NB4 (cell line): Measurements from ENCODE around the gene PPP2R2B.

DNA sequence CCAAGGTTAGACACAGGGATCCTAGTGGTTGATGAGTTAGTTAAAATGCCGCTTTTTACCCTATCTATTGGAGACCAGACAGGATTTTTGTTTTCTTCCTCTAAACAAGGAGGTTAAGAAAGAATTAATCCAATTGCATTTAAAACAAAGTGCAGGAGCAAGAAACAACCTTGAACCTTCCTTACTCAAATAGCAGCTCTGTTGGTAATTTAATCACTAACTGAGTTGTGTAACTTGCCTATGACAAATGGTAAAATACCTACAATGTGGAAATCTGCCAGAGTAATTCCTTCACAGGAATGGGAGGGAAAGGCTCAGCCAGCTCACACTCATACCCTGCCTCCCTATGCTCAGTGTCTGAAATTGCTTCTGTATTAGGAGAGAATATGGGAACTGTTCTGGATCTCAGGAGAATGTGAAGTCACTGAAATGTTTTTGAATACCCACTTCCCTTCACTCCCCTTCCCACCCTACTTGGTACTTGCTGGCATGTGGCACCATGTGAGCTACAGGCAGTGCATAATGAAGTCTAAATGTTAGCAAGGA lies 103.7 kb upstream of the NR3C1 start:
- RRBS: no CpG with 5 or more reads among the region's 1 CpG

GRCh38 chr5:143682043-143682732 lies 129.8 kb upstream of the HMHB1 start:
- RRBS: no CpG with 5 or more reads among the region's 2 CpGs

GRCh38 chr5:145834644-145834999 lies 520 bp downstream of the PRELID2 start:
- RRBS: 58% methylated on average over 6 of the region's 12 CpGs

GRCh38 chr5:145940936-145941597 lies 4.7 kb downstream of the SH3RF2 start:
- RRBS: no CpG with 5 or more reads among the region's 2 CpGs

DNA sequence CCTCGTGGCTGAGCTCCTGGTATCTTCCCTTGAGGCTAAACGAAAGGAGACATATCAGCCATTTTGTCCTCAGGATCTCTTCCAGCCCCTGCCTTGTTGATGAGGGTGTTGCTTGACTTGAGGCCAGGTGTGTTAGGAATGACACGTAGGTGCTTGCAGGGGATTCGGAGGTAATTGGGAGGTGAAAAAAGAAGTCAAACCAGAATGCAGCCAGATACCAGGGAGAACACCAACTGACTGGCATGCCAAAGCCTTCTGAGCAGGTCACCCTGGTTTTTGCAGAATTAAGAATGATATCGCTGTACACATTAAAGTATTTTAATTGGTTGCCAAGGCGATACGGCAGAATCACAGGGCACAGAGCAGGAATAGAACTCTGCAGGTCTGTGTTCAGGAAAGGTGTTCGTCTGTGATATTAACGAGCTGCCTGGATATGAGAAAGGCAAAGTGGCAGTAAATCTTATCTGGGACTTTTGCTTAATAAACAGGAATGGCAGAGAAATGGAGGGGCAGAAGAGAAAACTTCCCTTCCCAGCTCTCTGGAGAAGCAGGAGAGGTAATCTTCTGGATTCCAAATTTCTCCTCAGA lies 12.7 kb downstream of the SH3RF2 start:
- RRBS: no CpG with 5 or more reads among the region's 9 CpGs

DNA sequence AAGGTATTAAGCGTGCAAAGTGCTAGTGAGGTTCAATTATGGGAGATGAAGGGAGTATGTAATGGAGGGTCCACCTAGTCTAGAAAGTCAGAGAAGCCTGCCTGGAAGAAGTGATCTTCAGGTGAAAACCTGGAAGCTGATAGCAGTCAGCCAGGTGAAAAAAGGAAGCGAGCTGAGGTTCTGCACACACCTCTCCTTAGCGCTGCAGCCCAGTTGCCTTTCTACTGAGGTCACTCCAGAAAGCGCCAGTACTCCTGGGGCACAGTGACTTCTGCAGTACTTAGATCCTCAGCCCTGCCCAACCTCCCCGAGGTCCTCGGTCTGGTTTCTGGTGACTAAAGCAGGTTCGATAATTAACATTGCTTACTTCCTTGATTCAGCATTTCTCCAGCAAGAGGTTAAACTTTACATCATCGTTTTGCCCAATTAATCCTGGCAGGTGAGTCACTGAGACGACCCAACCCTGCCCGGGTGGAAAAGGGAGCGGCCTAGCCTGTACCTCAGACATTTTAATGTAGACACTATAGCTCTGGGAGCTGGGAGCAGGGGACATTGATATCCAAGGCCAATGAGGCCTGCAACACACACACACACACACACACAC lies 77.7 kb downstream of the PLAC8L1 start:
- RRBS: no CpG with 5 or more reads among the region's 11 CpGs

- RRBS: no CpG with 5 or more reads among the region's 7 CpGs
These were observed 55.7 kb downstream of the PLAC8L1 start for GRCh38 chr5:146049661-146050156.

GRCh38 chr5:146878026-146879152 lies at the start of gene PPP2R2B:
PPP2R2B (minus strand) TSS chr5:146878757.
- RRBS: 44% methylated on average over 9 of the region's 70 CpGs

GRCh38 chr5:147081253-147081748 lies 153.5 kb upstream of the STK32A start:
- RRBS: no CpG with 5 or more reads among the region's 10 CpGs

- RRBS: no CpG with 5 or more reads among the region's 12 CpGs
These were observed 105.7 kb downstream of the DPYSL3 start for GRCh38 chr5:147403934-147404797.

DNA sequence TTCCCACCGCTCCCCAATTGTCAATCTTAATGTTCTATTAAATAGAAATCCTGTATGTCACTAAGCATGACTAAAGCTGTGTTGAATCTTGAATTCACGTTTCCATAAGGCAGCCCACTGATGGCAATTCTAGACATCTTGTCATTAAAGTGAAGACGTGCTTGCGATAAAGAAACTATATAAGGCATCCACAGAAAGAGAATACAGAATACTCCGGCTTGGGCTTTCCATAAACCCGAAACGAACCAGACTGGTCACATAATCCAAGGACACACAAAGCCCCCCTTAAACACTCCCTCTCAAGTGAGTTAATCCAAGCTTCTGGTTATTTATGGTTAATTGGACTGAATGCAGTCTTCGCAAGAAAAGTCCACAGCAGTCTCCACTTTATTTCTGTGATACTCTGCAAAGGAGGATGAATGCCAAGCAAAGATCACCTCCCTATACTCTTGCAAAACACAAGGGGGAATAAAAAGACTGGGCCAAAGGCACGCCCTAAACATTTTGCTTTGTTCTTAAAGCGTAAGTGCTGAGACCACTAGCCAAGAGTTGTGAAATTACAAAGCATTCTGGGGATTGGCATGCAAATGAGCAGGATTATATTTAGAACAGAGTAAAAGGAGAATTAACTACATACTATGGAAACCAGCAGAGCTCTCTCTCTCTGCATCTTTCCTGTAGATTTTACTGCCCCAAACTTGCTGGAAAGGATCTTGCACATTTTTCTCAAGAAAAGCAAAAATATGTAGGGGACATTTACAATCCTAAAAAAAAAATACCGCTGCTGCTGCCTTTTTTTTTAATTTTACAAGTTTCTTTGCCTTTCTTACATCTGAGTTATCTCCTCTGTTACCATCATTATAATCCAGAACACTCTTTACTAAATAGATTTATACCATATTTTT lies 54.6 kb downstream of the DPYSL3 start:
- RRBS: no CpG with 5 or more reads among the region's 11 CpGs

DNA sequence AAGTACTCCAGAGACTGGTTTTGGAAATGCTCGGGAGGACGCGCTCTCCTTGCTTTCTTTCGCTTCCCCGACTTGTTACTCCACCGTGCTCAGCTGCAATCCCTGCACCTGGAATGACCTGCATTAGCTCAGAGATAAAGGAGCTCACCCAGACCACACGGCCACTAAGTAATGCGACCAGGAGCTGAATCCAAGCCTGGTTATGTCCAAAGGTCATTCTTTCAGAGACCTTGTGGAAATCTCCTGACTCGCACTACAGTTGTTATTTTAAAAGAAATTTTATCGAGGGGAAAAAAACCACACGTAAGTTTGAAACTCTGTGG lies 135.3 kb upstream of the DPYSL3 start:
- RRBS: no CpG with 5 or more reads among the region's 11 CpGs

DNA sequence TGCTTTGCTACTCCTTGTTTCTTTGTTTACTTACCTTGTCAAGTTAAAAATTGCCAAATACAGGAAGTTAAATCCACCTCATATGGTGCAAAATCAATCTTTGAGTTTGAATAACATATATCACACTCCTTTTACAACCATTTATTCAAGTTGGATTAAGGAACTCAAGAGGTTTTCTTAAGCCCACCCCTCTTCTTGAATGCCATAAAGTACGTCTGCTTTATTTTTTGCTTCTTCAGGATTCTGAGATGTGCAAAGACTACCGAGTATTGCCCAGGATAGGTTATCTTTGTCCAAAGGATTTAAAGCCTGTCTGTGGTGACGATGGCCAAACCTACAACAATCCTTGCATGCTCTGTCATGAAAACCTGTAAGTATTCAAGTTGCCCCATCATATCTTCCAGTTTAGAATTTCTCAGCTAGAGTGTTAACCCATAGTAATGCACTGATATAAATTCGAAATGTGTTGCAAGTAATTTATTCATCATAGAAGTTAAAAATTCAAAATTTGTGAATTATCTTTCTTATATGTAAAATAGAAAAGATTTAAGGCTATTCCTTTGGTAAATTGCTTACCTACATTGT lies 37.2 kb upstream of the SPINK14 start:
- RRBS: no CpG with 5 or more reads among the region's 4 CpGs

DNA sequence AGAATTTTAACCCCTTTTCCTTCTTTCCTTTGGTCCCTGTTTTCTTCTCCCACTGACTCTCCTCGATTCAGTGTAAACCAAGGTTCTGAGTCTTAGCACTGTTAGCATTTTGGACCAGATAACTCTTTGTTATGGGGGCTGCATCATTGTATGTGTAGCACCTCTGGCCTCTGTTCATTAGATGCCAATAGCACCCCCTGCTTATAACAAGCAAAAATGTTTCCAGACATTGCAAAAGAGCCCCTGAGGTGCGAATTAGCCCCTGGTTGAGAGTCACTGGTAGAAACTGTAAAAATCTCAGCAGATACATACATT lies 2.7 kb downstream of the ADRB2 start:
- RRBS: no CpG with 5 or more reads among the region's 2 CpGs

DNA sequence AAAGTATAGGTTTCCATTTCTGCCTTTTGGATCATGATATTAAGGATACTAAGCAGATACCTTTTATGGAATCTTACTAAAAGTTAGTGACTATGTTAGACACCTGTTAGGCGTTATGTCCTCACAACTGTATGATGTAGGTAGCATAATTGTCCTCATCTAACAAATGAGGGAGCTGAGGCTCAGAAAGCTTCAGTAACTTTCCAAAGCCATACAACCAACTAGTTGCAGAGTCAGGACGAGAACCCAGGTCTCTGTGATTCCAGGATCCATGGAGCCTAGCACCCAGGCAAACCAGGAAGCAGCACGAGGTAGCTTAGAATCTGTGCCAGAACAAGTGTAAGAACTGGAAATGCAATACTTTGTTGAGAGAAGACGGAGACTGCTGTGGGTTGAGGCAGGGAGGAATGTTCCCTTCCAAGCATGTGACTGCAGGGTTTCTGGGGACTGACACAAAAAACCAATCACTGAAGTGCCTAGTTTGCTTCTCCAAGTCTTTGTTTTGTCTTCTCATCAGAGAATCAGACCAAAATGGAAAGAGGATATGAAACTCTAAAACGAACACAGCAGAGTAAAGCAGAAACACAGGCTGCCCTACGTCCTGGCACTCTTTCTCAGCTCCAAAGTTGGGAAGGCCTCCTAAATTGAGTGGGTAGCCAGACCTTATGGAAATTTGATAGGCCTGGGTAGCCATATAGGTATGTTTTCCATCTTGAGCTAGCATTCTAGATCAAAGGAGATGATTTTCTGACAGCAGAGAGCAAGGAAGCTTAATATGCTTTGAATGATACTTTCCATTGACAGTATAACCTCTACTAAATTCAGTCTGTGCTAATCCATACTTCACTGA lies 5.1 kb downstream of the ADRB2 start:
- RRBS: no CpG with 5 or more reads among the region's 6 CpGs

DNA sequence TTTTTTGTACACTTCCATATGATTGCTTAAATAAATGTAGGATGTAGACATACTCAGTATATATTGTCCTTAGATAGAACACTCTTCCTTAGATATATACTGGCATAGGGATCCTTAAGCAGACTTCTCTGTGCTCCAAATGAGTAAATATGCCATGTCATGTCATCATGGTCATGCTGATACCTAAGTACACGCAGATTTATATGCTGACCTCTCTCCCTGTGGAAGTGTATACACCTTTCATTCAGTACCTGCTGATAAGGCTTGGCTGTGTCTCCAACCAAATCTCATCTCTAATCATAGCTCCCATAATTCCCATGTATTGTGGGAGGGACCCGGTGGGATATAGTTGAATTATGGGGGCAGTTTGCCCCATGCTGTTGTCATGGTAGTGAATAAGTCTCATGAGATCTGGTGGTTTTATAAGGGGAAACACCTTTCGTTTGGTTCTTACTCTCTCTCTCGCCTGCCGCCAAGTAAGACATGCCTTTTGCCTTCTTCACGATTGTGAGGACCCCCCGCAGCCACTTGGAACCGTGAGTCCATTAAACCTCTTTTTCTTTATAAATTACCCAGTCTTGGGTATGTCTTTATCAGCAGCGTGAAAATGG lies 10.3 kb downstream of the ADRB2 start:
- RRBS: no CpG with 5 or more reads among the region's 9 CpGs

DNA sequence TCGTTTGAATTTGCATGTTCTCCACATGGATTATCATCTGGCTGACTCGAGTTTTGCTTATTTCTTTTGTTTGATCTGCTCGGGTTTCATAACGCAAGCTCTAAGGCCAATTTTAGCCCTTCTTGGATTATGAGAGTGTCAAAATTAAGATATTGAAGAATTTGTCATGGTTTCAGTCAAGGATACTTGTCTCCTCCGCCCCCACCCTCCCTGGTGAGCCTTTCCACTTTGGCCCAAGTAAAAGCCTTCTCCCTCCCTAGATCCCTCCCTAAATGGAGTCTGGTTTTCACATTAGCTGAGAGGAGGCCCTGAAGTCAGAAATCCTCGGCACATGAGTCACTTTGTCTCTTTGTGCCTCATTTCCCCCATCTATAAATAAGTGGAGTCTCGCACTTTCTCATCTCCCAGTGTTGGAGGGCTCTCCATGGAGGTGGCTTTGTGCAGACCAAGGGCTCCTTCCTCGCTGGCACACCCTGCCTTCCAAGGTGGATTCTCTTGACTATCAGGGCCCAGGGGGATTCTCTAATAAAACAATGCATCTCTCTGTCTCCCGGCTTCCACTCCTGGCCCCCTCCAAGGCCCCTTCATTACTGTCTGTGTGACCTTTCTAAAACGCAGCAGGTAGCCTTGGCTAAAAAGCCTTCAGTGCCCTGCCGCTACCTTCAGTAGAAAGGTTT lies 17.4 kb downstream of the ADRB2 start:
- RRBS: no CpG with 5 or more reads among the region's 11 CpGs

DNA sequence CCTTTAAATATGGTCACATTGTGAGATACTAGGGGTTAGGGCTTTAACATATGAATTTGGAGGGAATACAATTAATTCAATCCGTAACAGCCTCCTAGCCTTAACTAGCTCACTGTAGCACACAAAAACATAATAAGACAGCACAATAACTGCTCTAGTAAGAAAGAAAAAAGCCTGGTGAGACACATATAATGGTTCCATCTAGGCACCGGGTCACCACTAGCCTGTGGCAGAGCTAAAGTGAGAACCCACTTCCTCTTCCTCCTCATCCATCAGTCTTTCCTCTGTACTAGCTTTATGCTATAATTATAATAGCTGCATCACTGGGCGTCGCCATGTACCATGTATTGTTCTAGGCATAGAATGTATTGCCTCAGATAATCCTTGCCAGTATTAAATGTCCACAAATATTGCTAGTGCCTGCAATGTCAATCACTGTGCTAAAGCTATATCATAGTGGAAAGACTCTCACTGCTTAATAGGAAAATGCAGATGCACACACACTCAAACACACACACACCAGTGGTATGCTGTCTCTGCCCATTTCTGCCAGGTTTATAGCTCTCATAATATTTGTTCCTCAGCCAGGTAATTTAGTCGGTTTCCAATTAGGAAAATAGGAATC lies 23.1 kb downstream of the ADRB2 start:
- RRBS: no CpG with 5 or more reads among the region's 5 CpGs

DNA sequence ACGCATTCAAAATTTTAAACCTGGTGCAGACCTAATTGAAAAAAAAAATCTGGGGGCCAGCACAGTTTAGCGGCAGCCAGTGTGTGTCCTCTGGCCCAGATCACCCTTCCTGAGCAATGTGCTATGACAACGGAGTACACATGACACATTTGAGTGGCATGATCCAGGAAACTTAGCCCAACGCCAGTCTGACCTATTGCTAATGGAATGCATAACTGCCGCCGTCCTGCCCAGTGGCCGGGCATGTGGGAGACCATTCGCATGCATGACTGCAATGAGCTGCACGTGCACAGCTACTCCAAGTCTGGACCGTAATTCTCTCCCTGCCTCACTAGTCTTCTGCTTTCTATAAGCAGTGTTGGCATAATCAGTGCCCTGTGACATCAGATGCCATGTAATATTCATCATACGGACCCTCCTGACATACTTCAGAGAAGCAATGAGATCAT lies 97.0 kb downstream of the SH3TC2 start:
- RRBS: no CpG with 5 or more reads among the region's 11 CpGs

DNA sequence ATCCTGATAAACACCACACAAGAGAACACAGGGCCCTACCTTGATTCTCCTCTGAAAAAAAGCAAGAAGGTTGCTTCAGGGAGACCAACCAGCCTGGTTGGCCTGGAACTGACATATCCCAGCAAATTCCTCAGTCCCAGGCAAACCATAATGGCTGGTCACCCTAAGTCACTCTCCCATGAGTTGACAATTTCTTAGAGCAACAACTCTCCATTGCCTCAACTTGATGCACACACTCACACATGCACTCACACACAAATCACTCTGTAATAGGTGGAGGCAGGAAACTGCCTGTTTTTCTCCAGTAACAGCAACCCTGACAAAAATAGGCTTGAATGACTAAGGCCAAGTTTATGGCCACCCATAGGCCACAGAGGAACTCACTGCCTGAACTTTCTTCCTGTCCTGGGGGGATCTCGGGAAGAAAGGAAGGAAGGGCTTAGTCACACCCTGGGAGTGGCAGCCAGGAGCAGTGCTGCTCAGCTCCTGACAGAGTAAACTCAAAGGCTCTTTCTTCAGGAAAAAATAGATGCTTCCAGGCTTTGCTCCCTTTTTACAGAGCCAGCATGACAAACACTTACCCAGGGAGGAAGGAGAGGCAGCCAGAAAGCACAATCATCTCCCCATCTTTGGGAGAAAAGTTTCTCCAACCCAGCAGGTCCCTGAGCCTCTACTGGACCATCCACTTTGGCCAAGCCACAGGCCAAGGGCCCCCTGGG lies 459 bp downstream of the SH3TC2 start:
- RRBS: no CpG with 5 or more reads among the region's 1 CpG